ENCODE measurements around the genes ZFP3, ZNF594, SCIMP and C1QBP.

- CAGE, long polyA plus RNA: no peak
- RRBS: 1% methylated on average over 3 of the region's 24 CpGs
Measured at GRCh38 chr17:4639370-4639751, 2.1 kb downstream of the ALOX15 start.

DNA sequence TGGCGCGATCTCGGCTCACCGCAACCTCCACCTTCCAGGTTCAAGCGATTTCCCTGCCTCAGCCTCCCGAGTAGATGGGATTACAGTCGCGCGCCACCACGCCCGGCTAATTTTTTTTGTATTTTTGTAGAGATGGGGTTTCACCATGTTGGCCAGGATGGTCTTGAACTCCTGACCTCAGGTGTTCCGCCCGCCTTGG lies 482 bp upstream of the PELP1 start:
- CAGE, long polyA plus RNA: no peak
- RRBS: no CpG with 5 or more reads among the region's 13 CpGs

DNA sequence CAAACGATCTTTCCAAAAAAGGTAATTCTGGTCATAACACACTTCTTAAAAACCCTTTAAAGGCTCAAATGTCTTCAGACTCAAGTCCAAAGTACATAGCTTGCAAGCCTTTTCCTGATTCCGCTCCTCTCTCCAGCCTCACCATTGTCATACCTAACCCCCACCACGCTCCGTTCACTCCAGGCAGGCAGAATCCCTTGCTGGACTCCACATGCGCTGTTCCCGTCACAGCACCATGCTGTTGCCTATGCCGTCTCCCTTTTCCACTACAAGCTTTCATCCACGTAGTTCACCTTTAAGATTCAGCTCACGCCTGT lies 664 bp upstream of the MED11 start:
- CAGE, long polyA plus RNA: no peak
- RRBS: no CpG with 5 or more reads among the region's 9 CpGs

DNA sequence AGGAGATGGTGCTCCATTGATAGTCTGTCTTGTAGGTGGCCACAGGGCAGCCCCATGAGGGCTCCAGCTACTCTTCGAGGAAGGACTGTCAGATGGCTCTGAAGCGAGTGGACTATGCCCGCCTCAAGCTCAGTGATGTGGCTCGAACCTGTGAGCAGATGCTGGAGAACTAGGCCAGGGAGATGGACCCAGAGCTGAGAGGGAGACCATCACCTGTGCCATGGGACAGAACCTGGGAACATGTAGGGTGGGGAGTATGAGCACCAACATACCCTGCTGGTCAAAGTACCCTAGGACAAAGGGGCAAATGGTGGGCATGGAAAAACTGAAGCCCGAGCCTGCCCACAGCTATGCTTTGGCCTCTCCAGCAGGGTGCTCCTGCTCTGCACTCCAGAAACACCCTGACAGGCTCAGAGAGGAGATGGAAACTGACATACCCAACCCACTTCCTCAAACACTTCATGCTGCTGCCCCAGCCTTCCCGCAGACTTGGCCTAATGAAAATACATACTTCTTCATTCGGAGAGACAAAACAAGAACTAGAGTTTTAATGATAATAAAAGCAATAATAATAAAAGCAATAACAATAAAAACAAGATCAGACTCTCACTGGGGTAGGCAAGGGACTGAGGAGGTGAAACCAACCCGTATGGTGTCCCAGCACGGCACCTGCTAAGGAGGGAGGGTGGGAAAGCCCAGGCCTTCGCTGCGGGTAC lies 1.9 kb downstream of the MED11 start:
- CAGE, long polyA plus RNA: no peak
- RRBS: no CpG with 5 or more reads among the region's 11 CpGs

GRCh38 chr17:4772269-4772588 lies 543 bp downstream of the TM4SF5 start:
- CAGE, long polyA plus RNA: no peak
- RRBS: no CpG with 5 or more reads among the region's 9 CpGs

GRCh38 chr17:4849903-4850703 lies 17.0 kb downstream of the MINK1 start:
- CAGE, long polyA plus RNA: no peak
- RRBS: no CpG with 5 or more reads among the region's 8 CpGs

DNA sequence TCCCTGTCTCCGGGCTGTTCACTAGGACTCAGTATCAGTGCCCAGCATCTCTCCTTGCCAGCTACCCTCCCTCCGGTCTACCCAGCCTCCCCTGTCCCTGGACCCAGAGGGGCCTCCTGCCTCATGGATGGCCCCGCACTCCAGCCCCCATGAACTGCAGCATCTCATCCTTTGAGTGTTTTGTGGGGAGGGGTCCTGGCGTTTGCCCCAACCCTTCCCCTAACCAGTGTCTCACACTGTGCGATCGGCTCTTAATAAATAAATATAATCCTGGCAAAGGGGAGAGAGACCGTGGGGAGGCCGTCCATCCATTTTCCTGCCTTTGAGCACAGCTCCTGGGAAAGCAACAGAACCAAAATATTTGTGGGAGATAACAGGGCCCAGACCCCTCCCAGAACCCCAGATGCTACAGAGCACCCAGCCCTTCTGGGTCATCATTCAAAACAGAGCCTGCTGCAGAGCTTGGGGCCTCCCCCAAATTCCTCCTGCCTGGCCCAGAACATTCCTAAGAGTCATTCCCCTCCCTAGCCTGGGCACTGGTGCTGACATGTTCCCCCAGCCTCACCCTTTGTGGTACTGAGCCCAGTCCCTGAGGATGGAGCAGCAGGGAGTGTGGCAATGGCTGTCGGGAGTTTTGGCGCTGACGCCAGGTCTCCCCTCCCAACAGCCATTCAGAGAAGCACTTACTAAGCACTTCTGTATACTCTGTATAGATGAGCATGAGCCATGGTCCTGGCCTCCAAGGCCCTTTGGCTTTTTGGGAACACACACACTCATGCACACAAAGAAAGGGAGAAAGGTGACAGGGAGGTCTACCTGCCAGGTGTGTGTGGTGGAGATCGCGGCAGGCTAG lies 17.8 kb upstream of the C17orf107 start:
- CAGE, long polyA plus RNA: no peak
- RRBS: 82% methylated on average over 2 of the region's 13 CpGs

DNA sequence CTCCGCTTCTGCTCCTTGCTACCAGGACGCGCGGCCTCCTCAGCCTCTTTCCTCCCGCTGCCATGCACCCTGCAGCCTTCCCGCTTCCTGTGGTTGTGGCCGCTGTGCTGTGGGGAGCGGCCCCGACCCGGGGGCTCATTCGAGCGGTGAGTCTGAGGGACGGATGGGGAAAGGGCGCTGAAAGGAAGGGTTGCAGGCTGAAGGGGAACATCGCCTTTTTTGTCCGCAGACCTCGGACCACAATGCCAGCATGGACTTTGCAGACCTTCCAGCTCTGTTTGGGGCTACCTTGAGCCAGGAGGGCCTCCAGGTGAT lies 737 bp downstream of the RNF167 start:
- CAGE, long polyA plus RNA: no peak
- RRBS: no CpG with 5 or more reads among the region's 17 CpGs

GRCh38 chr17:4968629-4968904 lies 950 bp upstream of the SPAG7 start:
- CAGE, long polyA plus RNA: no peak
- RRBS: no CpG with 5 or more reads among the region's 9 CpGs

GRCh38 chr17:4973811-4974588 lies 6.4 kb upstream of the SPAG7 start:
- CAGE, long polyA plus RNA: no peak
- RRBS: no CpG with 5 or more reads among the region's 9 CpGs

DNA sequence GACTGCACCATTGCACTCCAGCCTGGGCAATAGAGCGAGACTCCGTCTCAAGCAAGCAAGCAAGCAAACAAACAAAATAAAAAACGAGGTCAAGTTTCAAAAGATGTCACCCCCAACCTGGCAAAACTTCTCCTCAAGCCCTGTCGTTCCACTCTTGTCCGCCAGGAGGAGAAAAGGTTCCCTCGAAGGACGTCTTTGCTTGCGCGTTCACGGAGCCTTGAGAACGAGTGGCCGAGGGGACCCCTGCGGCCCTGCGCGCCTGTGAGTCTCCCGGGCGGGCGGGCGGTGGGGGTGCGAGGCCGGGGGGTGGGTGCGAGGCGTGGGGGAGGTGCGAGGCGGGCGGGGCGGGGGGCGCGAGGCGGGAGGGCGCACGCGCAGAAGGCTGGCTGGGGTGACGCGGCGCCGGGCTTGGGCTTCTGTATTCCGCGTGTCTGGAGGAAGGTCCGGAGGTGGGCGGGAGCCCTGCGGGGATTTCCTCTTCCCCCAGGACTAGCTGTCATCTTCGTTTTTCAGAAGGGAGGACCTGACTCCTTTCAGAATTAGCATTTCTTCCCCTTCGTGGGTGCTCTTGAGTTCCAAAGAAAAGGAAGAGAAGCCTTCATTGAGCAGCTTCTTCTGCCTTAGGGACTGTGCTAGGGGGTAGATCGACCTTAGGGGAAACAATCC lies 3.7 kb downstream of the SLC52A1 start:
- CAGE, long polyA plus RNA: no peak
- RRBS: 3% methylated on average over 4 of the region's 45 CpGs

- CAGE, long polyA plus RNA: no peak
- RRBS: 2% methylated on average over 21 of the region's 84 CpGs
Measured at GRCh38 chr17:5077736-5078875, at the start of gene ZFP3. TSS of gene ZFP3 (plus strand) at chr17:5078467.

GRCh38 chr17:5191124-5192412 lies at the start of gene ZNF594:
TSS of gene ZNF594 (minus strand) at chr17:5191868.
- CAGE, long polyA plus RNA: no peak
- RRBS: 2% methylated on average over 41 of the region's 94 CpGs

GRCh38 chr17:5234440-5235164 lies at the start of gene SCIMP:
TSS of gene SCIMP (minus strand) at chr17:5234860.
- CAGE, long polyA plus RNA: no peak
- RRBS: no CpG with 5 or more reads among the region's 13 CpGs

DNA sequence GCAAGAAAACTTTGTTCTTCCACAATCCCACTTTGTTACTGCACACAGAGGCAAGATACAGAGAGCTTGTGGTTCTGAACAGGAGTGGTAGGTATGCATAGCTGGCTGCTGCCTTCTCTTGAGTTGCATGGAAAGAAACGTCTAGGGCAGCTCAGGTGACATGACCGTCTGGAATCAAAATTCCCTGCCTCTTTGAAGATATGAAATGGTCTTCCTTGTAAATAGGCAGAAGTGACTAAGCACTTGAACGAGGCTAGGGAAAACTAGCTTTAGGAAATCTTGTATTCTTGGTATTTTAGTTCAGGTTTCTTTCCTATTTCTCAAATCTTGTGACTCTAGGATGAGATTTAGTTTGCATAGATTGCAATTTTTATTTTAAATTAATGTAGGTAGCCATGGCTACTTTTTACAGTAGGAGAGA lies 1.9 kb downstream of the RABEP1 start:
- CAGE, long polyA plus RNA: no peak
- RRBS: no CpG with 5 or more reads among the region's 3 CpGs

DNA sequence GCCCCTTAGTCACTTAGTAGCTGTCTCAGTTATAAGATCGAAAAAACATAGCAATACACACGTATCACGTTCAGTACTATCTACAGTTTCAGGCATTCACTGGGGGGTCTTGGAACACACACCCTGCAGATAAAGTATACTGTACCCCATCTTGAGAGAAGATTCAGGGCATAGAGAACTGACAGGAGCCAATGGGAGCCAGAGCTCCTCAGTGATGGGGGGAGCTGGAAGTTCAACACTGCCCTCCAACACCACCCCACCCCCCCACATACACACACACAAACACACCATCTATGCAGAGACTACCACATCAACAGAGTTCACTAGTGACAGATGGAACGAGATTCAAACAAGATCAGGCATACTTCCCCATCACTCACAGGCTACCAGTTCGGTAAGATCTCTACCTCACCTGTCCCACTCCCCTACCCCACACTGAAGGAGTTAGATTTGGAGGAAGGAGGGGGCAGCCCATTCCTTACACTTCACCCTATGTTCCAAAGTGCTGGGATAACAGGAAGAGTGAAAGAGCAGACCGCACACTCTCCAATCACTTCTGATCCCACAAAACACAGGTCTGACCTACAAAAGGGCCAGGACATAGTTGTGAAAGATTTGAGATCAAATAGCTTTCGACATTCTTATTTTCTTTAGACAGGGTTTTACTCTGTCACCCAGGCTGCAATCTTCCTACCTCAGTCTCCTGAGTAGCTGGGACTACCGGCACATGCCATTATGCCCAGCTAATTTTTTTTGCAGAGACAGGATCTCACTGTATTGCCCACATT lies 6.9 kb downstream of the NUP88 start:
- CAGE, long polyA plus RNA: no peak
- RRBS: no CpG with 5 or more reads among the region's 8 CpGs

GRCh38 chr17:5438468-5439428 lies at the start of gene C1QBP:
TSS of gene C1QBP (minus strand) at chr17:5439155.
- CAGE, long polyA plus RNA: start-site peak on the minus strand at chr17:5439103-5439138, 386 and 396 reads in 2 replicates
- RRBS: 1% methylated on average over 23 of the region's 81 CpGs

DNA sequence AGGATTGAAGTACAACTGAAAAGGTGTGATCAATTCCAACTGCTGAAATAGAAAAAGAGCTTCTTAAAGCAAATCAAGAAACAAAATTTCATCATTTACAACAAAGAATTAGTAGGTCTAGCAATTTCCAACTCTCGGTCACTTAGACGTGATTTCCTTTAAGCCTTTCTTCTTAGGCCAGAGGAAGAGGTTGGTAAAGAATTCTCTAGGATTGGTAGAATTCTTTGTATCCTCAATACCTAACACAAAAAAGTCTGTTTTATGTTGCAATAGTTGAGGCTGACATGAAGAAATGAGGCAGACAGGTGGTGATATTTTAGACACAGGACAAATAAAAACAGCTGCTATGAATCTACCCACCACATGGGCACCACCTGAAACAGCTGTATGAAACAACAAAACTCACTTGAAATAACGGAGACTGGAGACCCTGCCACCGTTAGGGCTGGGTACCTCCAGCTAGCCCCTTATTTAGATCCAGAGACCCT lies 759 bp downstream of the DERL2 start:
- CAGE, long polyA plus RNA: no peak
- RRBS: no CpG with 5 or more reads among the region's 4 CpGs

DNA sequence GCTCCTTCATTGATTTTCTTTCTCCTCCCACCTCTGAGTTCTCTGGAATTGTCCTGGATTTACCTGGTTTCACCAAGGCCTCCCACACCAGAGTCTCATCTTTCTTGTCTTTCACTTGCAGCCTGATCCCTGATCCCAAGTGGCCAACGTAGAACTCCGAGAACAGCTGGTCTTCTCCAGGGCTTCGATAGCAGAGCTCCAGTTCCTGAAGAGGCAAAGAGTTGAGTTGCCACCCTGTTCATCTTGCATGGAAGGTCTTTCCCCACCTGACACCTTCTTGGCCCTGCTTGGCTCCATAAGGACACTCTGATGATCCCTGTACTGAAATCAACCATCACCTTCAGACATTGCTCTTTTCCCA lies 16.9 kb upstream of the ENSG00000286190 start:
- CAGE, long polyA plus RNA: no peak
- RRBS: no CpG with 5 or more reads among the region's 3 CpGs

GRCh38 chr17:6457529-6458225 lies 13.4 kb downstream of the PIMREG start:
- CAGE, long polyA plus RNA: no peak
- RRBS: no CpG with 5 or more reads among the region's 13 CpGs